Right cardiac atrium (tissue), 1 donor: ENCODE data around the genes ZFAND6 and ARNT2.

- PRO-cap: bidirectional peak, plus-strand start at chr15:80059676, minus-strand start at chr15:80059429; bidirectional peak, plus-strand start at chr15:80059933, minus-strand start at chr15:80059860
Observed at GRCh38 chr15:80059596-80060409, at the start of gene ZFAND6. TSS of gene ZFAND6 (plus strand) at chr15:80059676.

GRCh38 chr15:80127163-80127760, 25.5 kb upstream of the FAH start:
- PRO-cap: no peak

GRCh38 chr15:80160427-80161114, 7.8 kb downstream of the FAH start:
- PRO-cap: no peak

DNA sequence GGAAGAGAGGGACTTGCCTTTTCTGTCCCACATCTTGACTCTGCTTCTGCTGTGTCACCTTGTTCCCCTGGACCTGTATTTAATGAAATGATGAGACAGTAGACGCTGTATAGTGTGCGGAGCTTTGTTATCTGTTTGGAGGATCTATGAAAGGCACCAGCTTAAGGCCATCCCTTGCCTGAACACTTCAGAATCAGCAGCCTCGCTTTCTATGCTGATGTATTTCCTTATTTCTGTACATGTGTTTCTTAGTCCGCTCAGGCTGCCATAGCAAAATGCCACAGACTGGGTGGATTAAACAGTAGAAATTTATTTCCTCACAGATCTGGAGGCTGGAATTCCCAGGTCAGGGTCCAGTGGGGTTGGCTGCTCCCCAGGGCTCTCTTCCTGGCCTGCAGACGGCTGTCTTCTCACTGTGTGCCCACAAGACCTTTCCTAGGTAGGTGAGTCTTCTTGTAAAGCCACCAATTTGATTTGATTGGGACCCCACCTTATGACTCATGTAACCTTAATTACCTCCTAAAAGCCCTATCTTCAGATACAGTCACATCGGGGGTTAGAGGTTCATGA, 41.5 kb downstream of the CTXND1 start:
- PRO-cap: no peak

- PRO-cap: no peak
Observed at GRCh38 chr15:80252646-80253045, 633 bp upstream of the CTXND1 start.

- PRO-cap: bidirectional peak, plus-strand start at chr15:80403877, minus-strand start at chr15:80403895; bidirectional peak, plus-strand start at chr15:80404348, minus-strand start at chr15:80404196
Observed at GRCh38 chr15:80403439-80404619, at the start of gene ARNT2. TSS of gene ARNT2 (plus strand) at chr15:80404382.

DNA sequence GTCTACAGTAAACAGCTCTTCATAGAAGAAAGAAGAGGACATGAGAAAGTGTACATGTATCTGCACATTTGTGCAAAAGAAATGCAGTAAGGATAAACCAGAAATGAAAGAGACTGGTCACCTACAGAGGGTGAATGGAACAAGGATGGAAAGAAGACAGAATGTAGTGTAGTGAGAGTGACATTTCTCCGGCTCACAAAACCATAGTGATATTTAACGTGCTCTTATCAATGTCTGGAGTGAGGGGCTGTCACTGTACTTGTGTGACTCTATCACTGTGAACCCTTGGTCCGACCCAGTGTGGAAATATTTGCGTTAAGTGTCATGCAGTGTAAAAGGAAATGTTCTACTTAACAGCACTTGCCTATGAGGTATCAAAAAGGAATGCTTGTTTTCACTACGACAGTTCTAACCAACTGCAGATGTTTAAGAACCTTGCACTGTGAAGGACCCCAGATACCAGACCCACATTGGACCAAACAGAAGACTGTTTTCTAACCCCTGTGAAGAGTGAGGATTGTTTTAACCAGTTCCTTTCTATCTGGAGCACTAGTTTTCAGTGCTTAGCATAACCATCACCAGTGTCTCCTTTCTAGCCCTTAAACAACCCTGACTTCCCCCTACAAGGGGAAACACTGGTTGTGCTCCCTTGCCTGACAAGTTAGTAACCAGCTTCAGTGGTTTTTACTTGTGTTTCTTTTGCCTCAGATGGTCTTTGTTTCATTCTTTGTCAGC, 144.8 kb upstream of the ABHD17C start:
- PRO-cap: no peak

- PRO-cap: no peak
Observed at GRCh38 chr15:80780398-80780766, 1.2 kb downstream of the CEMIP start.

DNA sequence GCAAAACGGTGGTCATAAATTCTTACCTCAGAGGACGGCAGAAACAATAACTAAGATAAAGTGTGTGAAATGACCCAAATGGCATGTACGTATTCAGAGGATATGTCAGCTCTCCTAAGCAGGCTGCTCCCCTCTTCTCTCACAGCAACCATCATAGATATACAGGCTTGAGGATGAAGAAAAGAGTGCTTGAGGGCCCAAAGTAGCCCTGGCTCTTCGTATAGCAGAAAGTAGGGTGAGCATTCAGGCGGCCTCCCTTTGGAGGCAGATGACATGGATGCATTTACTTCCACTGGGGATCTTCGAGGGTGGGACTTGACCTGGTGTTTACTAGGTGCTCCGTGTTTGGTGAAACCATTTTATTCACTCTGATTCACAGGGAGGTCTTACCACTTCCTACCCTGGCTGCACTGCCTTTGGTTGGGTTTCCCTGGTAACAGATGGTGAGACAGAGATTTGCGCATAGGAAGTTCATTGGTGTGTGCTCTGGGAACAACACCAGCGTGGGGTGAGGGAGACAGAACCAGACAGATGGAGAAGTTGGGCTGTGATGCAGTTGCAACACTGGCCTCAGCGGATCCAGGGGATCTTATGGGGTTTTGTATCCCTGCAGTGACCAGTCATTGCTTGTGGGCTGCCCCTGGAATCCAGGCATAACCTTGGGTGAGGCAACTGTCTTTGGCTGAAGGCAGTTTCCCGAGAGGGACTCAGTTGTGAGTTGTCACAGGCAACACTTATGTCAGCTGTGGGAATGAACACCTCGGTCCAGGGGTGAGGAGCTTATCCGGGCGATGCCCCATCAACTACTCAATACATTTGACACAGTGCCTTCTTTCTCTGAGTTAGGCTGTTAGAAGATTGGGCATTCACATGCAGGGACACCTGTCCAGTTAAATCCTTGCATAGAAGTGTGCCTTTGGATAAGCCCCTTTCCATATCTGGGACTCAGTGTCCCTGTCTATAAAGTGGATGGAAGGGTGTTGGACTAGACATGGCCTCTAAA, 12.5 kb upstream of the IL16 start:
- PRO-cap: no peak

DNA sequence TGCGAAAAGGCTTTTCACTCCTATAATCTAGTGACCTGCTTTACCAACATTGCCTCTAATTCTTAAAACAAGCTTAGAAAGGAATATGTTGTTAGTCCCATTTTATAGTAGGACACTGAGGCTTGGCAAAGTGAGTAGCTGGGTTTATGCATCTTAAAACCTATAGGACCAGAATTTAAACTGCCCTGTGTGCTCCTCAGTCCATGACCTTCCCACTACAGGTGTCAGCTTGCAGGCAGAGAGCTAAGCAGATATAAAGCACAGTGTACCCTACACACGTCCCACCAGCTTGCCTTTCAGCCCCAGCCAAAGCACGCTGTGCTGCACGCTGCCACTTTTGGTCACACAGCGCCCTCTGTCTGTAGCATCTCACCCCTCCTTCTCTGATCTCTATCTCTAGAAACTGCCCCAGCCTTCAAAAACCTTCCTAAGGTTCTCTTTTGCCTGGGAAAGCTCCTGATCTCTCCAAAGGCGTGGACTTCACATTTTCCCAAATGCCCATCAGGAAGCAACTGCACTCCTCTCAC, 57.6 kb downstream of the STARD5 start:
- PRO-cap: no peak

GRCh38 chr15:81294516-81295100, 29.3 kb downstream of the STARD5 start:
- PRO-cap: no peak

DNA sequence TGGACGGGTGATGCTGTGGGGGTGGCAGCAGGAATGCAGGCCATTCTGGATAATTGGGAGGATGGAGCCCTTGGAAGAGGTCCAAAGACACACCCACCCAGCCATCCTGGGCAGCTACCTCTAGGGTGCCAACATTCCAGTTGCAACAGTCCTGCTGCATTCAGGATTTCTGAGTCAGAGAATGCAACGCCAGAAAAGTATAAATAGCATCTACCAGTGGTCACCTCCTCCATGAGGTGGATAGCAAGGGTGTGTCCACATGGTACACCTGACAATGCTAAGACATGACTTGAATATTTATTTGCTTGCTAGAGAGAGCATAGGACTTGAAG, 26.7 kb downstream of the STARD5 start:
- PRO-cap: no peak

- PRO-cap: no peak
Observed at GRCh38 chr15:82044661-82045413, 981 bp downstream of the MEX3B start.

- PRO-cap: no peak
Observed at GRCh38 chr15:82151370-82152428, 105.9 kb upstream of the MEX3B start.

GRCh38 chr15:82513464-82514168, 26.6 kb downstream of the RPS17 start:
- PRO-cap: no peak

DNA sequence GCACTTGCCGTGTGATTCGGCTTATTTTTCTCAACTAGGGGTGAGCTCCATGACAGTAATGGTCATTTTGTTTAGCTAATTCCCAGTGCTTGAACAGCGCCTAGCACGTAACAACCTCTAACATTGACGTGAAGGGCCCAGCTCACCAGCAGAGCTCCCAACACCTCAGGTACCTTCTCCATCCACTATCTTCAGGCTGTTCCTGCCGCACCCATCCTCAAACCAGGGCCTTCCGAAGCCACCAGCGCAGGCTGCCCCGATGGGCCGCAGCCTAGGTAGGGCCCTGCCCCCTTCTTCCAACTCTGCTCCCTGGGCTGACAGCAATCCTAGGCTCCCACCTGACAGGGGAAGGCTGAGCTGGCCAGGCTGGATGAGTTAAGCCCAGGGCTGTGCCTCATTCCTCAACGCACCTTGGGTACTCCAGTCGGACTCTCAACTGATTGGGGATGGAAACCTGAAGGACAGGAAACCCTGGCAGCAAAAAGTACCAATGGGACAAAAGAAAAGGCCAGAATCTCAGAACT, 824 bp upstream of the RPS17 start:
- PRO-cap: no peak

DNA sequence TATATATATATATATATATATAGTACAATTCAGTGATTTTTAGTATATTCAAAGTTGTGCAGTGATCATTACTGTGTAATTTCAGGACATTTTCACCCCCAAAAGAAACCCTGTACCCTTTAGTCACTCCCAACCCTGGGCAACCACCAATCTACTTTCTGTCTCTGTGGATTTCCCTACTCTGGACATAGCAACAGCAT, 5.6 kb downstream of the WHAMM start:
- PRO-cap: no peak

- PRO-cap: no peak
Observed at GRCh38 chr15:82823056-82823373, 13.6 kb downstream of the WHAMM start.

GRCh38 chr15:82837559-82838835, 28.6 kb downstream of the WHAMM start:
- PRO-cap: no peak

DNA sequence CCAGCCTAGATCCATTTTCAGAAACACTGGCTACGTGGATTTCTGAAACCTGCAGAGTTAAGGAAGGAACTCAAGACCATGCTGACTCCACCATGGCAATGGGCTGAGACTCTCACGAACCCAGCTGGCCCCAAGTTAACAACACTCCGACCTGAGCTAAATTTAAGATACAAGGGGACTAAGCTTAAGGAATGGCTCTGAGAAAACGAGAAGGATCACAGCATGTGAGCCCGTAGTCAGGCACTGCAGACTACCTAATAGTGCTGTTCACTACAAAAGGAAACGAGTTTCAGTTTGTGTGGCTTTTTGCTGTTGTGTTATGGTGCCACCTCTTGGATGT, 11.2 kb downstream of the C15orf40 start:
- PRO-cap: no peak